NB4 (cell line): ENCODE results near the genes COMMD8 and OCIAD2.

DNA sequence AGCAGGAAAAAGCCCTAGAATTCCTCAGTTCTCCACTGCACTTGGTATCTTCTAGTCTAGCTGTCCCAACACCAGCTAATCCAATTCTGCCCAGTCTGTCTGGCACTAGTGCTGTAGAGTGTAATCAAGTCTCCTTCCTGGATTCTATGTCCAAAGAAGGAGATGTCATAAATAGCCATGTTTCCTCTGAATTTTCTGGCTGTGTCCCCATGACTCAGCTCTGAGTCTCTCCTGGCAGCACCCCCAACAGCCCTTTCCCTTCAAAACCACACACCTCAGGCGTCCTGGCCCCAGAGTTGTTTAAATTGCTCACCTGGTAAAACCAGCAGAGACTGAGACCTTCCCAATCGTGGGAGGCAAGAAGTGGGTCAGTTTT lies 197.2 kb downstream of the GRXCR1 start:
- RRBS = no CpG with 5 or more reads among the region's 2 CpGs

DNA sequence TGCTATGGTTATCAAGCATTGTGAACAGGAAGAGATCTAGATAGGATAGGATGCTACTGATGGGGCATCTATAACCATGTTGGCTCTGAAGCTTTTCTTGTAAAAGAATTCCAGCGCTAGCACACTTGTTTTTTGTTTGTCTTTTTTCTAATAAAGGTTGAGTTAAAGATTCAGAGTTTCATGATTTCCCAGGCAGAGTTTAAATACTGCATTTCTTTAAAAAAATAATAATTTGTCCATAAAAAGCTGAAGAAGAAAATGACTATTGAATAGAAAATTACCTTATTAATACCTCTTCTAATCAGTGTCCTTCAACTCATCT lies 448.4 kb upstream of the GNPDA2 start:
- RRBS = no CpG with 5 or more reads among the region's 1 CpG

GRCh38 chr4:46992307-46992877 lies 989 bp downstream of the GABRA4 start:
- RRBS = no CpG with 5 or more reads among the region's 14 CpGs

DNA sequence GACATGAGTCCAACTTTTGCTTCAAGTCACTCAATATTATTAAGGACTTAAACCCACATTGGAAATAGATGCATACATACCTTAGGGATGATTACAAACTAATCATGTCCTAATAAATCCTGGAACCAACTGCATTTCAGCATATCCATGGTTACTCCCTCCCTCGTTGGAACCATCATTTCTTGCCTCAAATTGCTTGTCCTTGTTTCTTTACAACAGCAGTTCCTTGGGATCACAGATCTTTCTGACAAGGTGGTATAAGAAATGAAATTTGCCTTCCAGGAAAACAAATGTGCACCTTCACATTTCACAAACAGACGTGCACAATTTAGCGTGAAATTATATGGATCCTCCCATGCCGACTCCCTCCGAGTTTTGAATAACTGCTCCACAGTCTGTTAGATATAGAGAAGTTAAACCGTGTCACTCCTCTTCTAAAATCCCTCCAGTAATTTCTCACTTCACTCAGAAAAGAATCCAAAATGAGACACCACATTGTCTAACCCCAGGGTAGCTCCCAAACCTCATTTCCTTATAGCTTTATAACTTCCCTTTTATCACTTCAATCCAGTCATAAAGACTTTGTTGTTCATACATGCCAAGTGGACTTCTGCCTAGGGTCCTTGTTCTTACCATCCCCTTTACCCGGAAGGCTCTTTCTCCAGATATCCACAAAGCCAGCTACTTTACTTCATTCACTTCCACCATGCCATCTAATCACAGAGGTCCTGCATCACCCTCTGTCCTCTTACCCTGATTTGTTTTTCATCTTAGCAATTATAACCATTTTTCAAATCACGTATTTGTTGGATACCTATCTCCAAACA lies 156.1 kb downstream of the GABRB1 start:
- RRBS = no CpG with 5 or more reads among the region's 8 CpGs

GRCh38 chr4:47462920-47464045 lies at the start of gene COMMD8:
COMMD8 (minus strand) TSS chr4:47463702.
- RRBS = 1% methylated on average over 17 of the region's 57 CpGs

DNA sequence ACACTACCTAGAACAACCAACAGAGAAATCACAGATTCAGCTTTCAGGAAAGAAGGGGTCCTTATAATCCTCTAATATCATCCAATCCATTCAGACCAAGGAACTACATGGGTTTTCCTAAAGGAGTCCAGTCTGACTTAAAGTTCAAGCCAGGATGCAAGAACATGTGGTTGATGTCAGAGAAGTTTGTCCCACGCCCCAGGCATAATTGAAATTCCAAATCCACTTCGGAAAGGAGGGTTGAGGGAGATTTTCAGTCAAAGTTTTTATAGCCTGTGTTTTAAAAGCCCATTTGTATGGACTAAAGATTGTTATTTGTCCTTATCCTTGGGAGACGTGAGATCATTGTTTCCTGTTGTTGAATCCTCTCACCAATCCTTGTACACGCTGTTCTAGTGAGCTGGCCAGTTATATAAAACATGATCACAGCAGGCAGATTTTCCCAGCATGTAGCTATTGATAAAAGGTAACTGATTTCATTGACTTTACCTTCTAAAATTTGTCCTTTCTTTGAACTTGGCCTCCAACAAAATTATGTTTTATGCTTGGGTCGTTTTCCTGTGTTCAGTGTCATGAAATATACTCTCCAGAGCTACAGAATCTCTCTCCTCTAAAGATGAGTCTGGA lies 92.7 kb downstream of the ATP10D start:
- RRBS = no CpG with 5 or more reads among the region's 5 CpGs

DNA sequence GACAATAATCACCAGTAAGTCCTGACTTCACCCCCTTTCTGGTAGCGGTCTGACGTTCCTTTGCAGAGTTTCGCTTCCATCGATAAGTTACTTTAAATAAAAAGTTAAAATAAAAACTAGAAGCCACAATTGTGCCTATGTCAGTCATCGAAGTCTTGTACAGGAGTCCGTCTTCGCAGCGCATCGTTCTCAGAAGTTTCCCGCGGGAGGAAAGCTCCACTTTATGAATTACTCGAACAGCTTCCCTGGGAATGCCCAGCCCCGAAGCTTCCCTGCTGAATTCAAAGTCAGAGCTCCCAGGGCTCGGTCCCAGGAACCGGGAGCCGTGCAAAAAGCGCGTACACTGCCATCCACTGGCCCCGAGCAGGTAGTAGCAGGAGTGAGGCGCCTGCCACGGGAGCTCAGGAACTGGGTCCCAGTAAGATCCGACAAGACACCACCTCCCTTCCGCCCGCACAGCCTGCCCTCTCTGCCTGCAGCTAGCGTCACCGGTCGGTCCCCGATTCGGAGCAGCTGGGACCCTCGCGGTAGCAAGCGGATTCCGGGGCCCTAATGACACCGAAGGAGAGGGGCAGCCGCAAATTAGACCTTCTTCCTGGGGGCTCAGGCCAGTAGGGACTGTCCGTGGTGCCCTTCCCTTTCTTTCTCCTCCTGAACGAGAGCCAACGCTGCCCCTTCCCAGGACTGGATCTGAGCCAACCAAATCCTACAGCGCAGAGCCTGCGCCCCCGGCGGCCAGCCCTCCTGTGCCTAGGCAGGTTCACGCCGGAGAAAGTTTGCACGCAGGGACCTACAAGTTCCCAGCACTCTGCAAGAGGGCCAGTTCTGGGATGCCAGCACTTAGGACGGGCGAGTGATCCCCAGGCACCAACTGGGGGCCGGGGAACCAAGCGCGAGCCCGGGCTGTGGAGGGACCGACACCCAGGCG lies 1.2 kb downstream of the CORIN start:
- RRBS = 2% methylated on average over 14 of the region's 53 CpGs

- RRBS = no CpG with 5 or more reads among the region's 6 CpGs
Observed at GRCh38 chr4:47843595-47844277, 5.9 kb upstream of the CORIN start.

GRCh38 chr4:47922536-47922806 lies 8.1 kb upstream of the NFXL1 start:
- RRBS = no CpG with 5 or more reads among the region's 5 CpGs

DNA sequence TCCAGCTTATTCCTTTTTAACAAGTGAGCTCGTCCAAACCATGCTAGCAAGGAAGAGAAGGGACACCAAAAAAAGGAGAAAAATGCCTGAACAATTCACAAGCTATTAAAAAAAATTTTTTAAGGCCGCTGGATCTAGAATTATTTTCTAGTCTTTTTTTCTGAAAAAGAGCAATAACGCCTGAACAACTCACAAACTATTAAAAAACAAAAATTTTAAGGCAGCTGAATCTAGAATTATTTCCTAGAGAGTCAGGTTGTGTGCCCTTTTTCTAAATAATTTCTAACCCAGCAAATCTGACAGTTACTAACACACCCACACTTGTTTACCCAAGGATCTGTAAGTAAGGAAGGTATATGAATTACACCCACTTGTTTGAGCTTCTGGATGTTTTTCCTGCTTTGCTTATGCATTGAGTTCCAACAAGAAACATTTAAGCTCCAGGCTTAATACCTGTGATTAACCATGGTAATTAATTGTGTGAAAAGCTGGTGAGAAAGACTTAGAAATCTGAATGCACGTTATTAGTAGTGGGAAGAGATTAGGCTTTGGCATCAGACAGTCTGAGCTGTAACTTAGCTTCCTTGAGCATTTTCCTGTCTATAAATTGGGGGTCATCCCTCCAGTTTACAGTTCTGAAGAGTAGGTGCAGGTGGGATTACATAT lies 1.5 kb downstream of the NIPAL1 start:
- RRBS = no CpG with 5 or more reads among the region's 4 CpGs

- RRBS = no CpG with 5 or more reads among the region's 10 CpGs
Observed at GRCh38 chr4:48138635-48139466, 4.8 kb upstream of the TXK start.

DNA sequence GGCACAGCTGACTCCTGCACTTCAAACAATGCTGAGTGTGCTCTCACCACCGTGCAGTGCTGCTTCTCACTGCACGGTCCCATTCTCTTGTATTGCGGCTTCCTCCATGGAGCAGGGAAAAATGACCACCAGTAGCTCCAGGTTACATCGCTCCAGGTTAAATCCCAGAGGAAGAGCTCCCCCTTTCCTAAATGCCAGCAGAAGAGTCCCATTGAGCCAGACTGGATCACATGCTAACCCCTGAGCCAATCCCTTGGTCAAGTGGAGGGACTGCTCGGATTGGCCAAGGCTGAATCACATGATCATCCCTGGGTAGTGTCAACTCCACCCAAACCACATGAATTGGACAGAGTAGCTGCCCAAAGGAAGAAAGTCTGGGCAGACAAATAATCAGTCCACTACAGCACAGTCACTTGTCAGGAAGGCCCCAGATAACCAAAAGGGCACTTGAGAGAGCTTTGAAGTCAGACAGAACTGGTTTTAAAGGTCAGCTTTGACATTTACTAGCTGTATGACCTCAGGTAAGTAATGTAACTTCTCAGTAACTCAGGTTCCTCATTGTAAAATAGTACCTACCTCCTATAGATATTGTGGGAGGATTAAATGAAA lies 14.4 kb downstream of the TEC start:
- RRBS = no CpG with 5 or more reads among the region's 5 CpGs

GRCh38 chr4:48268863-48269747 lies 533 bp downstream of the TEC start:
- RRBS = under 1% methylated on average over 12 of the region's 54 CpGs

DNA sequence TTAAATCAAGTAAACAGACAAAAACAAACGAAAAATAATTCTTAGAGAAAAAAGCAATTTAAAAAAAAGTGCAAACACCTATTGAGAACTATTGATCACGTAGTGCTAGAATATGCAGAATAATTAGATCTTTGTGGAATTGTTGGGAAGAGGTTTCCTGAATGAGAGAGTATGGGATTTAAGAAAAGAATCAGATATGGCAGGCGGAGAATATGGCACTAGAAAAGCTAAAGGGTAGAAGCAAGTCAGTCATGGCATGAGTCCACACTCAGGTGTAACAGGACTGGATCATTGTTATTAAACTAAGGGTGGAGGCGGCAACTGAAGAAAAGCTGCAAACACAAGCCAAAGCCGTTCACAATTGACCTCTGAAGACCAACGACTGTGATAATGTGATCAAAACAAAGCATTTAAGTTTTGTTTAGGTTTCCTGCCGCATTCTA lies 1.2 kb upstream of the SLAIN2 start:
- RRBS = no CpG with 5 or more reads among the region's 7 CpGs

- RRBS = no CpG with 5 or more reads among the region's 8 CpGs
Observed at GRCh38 chr4:48342499-48342874, 1.2 kb downstream of the SLAIN2 start.

DNA sequence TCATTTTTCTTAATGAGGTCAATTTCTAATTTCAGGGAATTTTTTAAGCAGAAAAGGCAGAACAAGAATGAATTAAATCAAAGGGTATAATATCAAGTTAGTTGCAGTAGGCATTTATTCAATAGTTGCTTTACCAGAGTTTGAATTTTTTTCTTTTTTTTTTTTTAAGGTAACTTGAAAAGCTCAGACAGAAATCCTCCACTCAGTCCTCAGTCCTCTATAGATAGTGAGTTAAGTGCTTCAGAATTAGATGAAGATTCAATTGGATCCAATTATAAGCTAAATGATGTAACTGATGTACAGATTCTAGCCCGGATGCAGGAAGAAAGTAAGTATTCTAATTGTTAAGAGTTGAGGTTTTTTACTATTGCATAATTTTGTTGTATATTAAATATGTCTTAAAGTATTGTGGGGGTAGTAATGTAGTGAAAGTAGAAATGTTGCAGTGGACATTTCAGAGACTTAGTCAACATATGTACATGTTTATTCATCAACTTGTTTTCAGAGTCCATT lies 38.2 kb downstream of the SLAIN2 start:
- RRBS = no CpG with 5 or more reads among the region's 1 CpG

- RRBS = no CpG with 5 or more reads among the region's 1 CpG
Observed at GRCh38 chr4:48389745-48390073, 48.4 kb downstream of the SLAIN2 start.

DNA sequence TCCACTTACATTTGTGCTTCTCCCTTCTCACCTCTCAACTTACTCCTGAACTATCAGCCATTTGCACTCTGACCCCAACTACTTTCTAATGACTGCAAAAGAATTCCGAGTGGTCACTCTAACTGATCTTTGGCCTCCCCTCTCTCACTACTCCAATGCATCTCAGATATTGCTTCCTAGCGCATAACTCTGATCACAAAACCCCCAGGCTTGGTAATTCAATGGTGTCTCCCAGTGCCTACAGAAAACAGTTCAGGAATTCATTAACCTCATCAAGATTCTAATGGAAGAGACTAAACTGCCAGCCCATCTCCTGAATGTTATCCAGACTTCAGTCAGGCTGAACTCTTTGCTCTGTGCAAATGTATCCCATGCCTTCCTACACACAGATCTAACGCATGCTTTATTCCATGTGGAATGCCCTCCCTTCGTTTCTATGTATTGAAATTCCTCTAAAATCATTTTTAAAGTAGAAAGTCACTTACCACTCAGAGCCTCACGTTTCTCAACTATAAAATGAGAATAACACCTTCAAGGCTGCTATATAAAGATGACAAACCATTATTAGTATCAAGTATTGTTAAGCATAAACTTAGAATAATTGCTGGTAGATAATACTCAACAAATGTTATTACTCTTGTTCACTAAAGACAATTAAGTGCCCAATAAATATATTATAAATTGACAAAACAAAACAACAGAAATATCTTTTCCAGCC lies 61.0 kb downstream of the FRYL start:
- RRBS = no CpG with 5 or more reads among the region's 5 CpGs

DNA sequence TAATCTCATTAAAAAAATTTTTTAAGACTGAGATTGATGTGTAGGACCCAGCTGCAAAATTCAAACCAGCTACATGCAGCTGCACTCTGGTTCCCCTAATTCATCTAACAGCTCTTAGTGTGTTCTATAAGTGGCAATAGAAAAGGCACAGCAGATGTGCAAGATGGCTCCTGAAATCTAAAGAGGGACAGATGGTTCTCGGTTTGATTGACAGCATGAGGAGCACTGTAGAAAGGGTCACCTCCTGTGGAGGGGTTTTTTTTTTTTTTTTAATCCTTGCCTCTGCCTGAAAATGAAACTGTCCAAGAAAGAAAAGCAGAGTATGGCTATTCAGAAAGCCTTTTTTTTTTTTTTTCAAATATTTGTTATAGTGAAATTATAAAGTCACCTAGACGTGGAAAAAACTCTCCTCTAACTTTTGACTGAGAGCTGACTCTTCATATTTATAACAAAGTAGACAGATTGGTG lies 16.9 kb upstream of the OCIAD1 start:
- RRBS = no CpG with 5 or more reads among the region's 2 CpGs

DNA sequence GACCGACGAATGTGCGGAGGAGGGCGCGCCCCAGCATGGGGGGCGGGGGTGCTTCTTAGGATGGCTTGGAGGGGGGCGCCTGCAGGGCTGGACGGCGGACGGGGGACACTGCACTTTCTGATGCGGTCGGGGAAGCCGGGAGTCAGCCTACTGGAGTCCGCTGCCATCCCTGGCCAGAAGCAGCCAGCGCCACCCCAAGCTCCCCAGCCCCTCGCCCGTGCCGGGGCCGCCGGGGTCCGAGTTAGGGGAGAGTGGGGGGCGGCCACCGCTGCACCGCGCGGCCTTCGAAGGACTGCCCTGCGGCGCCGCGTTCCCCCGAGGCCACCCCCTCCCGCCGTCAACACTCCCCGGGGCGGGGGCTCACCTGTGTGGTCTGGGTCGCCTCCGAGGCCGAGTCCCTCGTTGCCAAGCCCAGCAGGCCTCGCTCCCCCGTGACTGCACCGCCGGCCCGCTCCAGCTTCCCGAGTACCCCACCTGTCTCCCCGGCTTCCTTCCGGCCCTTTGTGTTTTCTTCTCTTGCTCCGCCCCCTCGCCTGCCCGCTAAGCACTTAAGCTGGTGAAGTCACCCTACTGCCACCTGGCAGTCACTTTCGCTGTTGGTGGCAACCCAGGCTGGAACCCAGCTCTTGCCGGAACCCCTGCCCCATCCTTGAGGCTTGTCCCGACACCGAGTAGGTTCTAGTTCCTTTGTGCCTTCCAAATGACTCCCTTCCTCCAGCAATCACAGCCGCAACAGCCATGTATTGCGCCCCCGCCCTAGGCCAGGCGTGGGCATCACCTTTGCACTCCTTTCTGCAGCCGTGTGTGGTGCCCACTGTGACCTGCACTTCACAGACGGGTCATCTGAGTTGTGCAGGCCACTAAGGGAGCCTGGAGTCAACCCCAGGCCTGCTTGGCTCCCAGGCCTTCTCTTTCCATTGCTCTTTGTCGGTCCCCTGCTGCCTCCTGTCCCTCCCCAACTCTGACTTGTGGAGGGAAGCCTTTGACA lies at the start of gene OCIAD2:
Gene OCIAD2, minus strand, starts transcription at position 481 of the 988 bp plus-strand sequence.
- RRBS = 5% methylated on average over 19 of the region's 62 CpGs